Retinal pigment epithelial cell (primary cell): ENCODE measurements around a stretch of chr2.

GRCh38 chr2:30232651-30233238 lies 1.4 kb downstream of the LBH start:
- RRBS, result 0% methylated on average over 7 of the region's 26 CpGs

DNA sequence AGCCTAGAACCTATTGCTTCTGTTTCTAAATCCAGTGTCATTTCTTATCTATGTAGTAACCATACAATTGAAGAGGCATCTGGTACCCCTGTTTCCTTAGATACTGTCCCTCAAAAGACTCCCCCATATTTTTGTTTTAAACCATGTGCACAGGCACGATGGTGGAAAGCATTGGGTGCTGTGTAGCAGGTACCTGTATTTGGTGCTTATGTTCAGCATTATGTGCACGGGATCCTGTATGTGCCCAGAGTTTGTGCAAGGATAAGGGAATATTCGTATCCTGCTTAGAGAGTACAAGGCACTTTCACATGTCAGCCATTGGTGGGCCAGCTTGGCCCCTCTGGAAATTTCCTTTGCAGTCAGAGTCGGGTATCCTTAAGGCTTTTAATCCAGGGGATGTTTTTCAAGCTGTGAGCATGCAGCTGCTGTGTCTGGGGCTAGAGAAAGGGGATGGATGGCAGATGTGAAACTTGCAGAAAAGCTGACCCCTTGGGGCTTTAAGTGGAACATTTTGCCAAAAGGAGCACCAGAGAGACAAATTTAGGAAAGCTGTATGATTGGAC lies 2.1 kb downstream of the LBH start:
- RRBS, result no CpG with 5 or more reads among the region's 4 CpGs

DNA sequence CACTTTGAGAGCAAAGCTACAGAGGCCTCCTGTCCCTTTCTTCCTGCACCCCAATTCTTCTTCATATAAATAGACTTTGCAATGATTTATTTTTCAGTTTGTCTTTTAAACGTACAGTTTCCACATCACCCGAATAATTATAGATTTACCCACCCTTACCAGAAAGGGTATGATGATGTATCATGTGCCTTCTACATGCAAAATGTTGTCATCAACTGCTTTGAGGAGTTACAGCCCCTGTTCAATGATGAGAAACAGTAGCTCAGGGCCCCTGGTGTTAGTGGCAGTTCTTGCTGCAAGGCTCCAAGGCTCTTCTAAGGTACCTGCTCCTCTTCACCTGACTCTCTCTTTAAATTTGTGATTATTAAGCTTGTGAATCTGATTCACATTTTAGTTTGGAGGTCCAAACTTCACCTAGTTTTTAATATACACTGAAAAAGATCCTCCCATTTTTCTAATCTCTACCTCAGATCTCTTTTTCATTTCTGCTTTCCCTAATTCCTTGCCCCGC lies 39.7 kb downstream of the LBH start:
- RRBS, result no CpG with 5 or more reads among the region's 3 CpGs

GRCh38 chr2:30339285-30339484 lies 107.9 kb downstream of the LBH start:
- RRBS, result no CpG with 5 or more reads among the region's 4 CpGs

- RRBS, result no CpG with 5 or more reads among the region's 5 CpGs
These were observed 34.7 kb upstream of the LCLAT1 start for GRCh38 chr2:30412149-30412880.

DNA sequence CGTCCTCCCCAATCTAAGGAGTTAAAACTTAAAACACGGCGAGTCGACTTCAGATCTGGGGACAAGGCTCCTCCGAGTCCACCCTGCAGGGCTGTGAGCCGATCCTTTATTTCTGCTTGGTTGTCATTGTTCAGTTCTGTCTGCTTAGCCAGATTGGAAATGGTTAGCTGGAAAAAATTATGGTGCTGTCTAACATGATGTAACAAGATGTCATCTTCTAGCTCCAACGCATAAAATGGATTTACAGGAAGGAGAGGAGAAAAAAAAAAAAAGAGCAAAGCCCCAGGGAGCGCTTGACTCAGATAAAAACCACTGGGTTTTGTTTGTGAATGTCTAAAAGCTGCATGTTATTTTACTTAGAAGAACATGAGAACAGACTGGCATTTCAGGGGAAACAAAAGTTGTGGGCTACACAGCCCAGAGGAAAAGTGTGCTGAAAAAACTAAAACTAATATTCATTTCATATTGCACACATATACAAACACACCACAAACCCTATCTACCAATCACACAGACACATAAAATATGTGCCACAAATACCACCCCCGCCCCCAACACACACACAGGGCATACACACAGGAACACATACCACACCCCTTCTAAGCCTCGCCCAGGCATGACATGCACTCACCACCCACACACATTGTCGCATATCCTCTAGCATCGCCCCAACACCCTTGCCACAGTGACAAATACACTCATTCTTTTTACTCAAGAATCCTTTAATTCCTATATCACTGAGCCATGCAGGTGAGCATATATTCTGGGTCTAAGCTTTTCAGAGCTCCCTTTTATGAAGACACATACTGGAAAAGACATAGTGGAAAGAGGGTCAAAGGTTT lies 24.8 kb upstream of the LCLAT1 start:
- RRBS, result no CpG with 5 or more reads among the region's 12 CpGs

GRCh38 chr2:30447740-30448175 lies 712 bp downstream of the LCLAT1 start:
- RRBS, result no CpG with 5 or more reads among the region's 15 CpGs

DNA sequence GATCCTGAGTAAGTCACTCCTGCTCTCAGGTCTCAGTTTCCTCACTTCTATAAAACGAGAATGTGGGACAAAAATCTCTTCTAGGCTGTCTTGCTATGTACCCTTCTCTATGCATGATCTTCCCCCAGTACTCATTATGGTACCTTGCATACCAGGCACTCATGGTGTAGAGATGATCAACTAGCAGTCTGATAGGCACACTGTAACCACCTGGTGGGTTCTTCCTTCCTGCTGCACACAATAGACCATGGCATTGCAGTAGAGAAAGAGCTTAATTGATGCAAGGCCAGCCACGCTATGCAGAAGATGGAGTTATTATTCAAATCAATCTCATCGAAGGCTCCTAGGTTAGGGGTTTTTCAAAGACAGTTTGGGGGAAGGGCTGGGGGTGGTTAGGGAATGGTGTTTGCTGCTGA lies 59.3 kb downstream of the EHD3 start:
- RRBS, result no CpG with 5 or more reads among the region's 3 CpGs

- RRBS, result no CpG with 5 or more reads among the region's 1 CpG
These were observed 127.2 kb upstream of the SRD5A2 start for GRCh38 chr2:31707984-31708212.

DNA sequence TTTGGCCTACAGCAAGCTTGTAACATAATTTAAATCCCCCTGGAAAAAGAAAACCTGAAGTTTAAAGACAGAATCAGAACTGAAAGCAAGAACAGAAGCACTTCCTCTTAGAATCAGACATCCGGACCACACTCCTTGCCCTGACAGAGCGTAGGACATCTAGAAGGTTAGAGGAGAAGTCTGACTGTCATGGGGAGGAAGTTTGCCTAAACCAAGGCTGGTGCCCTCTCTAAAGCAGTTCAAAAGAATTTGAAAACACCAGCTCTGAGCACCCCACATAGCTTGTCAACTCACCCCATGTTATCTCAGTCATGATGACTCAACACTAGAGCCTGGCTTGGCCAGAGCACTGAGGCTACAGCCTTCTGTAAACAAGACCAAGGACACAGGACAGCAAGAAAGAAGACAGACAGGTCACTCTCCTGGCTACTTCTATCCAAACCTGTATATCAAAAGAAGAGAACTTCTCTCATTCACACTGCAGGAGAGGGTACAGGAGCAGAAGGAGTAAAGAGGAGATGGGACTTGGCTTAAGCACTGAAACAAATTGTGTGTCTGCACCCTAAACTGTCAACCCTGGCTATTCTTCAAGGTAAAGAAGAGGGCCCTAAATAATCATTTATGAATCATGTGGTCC lies 198.6 kb downstream of the MEMO1 start:
- RRBS, result no CpG with 5 or more reads among the region's 2 CpGs

GRCh38 chr2:31849330-31849900 lies 161.4 kb downstream of the MEMO1 start:
- RRBS, result no CpG with 5 or more reads among the region's 5 CpGs

DNA sequence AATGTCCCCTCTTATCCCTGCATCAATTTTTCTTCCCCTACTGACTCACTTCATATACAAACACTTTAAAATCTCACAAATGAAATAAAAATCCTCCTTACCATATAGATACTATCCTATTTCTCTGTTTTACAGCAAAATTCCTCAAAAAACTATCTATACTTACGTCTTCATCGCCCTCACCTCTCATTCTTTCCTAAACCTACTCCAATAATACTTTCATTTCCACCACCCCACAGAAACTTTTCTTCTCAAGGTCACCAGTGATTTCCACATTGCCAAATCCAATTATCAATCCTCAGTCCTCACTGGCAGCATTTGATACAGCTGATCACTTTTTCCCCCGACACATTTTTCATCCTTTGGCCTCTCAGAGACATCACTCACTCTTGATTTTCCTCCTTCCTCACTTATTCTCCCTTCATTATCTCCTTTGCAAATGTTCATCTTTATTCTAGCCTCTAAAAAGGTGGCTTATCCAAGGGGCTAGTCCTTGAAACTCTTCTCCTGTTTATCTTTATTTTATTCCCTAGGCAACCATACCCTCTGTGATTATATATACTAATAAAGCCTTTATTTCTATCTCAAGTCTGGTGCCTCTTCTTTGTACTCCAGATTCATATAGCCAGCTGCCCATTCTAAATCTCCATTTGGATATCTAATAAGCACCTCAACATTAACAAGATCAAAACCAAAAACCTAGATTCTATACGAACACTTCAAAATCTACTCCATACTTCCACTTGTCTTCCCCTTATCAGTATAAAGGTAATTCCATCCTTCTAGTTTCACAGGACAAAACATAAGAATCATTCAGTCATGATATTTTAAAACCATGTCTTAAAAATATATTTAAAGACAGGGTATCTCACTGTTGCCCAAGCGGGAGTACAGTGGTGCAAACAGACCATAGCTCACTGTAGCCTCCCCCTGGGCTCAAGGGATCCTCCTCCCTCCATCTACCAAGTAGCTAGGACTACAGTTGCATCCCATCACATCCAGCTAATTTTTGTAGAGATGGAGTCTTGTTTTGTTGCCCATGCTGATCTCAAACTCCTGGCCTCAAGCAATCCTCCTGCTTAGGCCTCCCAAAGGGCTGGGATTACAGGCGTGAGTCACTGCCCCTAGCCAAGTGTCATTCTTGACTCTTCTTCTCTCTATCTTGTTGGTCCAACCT lies 70.7 kb downstream of the MEMO1 start:
- RRBS, result no CpG with 5 or more reads among the region's 6 CpGs

- RRBS, result no CpG with 5 or more reads among the region's 5 CpGs
These were observed 111.7 kb downstream of the BIRC6 start for GRCh38 chr2:32468457-32468906.

GRCh38 chr2:32715163-32715765 lies 87.4 kb downstream of the TTC27 start:
- RRBS, result no CpG with 5 or more reads among the region's 3 CpGs

- RRBS, result no CpG with 5 or more reads among the region's 13 CpGs
These were observed 123.2 kb downstream of the LTBP1 start for GRCh38 chr2:33069633-33070719.

GRCh38 chr2:33077685-33078310 lies 131.0 kb downstream of the LTBP1 start:
- RRBS, result no CpG with 5 or more reads among the region's 8 CpGs

- RRBS, result 1% methylated on average over 5 of the region's 27 CpGs
These were observed 633 bp downstream of the FAM98A start for GRCh38 chr2:33598203-33599129.

DNA sequence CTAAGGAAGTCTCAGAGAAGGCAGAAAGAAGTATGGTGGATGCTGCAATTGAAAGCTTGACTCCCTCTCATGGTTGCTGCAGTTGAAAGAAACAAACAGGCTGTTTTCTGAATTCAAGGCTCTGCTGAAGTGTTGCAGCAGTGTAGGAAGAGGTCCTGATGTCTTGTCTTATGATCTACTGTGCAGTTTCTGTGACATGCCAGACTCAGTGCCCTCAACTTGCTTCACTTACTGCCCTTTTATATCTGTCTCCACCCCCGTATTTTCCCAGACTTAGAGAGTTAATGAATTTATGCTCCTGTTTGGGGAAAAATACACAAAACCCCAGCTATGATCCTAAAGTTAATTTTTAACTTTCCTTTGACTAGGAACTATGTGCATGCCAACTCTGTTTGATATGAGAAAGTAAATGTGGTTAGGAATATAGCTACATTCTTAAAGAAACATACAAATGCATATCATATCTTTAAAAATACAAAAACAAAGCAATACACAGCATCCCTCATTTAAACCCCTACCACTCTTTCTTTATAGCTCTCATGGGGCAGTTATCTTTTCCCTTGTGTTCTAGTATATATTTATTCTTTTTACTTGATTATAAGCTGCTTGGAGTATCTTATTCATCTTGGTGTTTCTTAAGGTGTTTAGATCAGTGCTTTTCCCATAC lies 655.4 kb upstream of the FAM98A start:
- RRBS, result no CpG with 5 or more reads among the region's 1 CpG

DNA sequence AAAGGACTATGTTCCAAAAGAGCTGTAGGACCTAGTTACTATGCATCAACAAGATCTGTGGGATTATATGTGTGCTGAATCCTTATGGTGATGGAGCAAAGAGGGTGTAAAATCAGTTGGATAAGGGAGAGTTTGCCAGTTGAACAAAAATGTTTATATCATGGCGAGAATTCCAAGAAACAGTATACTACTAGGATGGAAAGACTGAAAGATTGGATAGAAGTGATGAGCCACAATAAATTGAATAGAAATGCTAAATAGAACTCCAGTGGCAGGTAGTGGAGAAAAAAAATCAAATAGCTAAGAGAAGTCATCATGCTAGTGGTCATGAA lies 710.4 kb upstream of the CRIM1 start:
- RRBS, result no CpG with 5 or more reads among the region's 1 CpG